Amniotic epithelial cell (primary cell): ENCODE data around the genes HPX, TIMM10B, TAF10 and ZNF215.

DNA sequence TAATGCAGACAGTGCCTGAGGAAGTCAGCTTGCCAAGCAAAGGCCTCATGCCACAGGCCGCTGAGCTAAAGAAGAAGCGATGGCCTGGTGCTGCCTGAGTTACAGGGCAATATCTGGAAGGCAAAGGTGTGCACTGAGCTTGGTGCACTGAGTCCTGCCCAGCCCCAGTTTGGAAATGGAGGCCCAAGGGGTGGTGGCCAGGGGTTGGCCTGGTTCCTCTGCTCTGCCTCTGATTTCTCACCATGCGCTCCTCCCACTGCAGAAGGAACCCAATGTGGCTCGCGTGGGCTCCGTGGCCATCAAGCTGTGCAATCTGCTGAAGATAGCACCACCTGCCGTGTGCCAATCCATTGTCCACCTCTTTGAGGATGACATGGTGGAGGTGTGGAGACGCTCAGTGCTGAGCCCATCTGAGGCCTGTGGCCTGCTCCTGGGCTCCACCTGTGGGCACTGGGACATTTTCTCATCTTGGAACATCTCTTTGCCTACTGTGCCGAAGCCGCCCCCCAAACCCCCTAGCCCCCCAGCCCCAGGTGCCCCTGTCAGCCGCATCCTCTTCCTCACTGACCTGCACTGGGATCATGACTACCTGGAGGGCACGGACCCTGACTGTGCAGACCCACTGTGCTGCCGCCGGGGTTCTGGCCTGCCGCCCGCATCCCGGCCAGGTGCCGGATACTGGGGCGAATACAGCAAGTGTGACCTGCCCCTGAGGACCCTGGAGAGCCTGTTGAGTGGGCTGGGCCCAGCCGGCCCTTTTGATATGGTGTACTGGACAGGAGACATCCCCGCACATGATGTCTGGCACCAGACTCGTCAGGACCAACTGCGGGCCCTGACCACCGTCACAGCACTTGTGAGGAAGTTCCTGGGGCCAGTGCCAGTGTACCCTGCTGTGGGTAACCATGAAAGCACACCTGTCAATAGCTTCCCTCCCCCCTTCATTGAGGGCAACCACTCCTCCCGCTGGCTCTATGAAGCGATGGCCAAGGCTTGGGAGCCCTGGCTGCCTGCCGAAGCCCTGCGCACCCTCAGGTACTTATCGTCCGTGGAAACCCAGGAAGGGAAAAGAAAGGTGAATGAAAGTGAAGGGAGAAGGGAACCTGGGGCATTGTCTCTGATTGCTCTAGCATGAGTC is 1.2 kb downstream of the SMPD1 start:
- RRBS = 81% methylated on average over 3 of the region's 30 CpGs

GRCh38 chr11:6394633-6395146 is 4.4 kb downstream of the SMPD1 start:
- RRBS = no CpG with 5 or more reads among the region's 4 CpGs

GRCh38 chr11:6404234-6404827 is 14.1 kb downstream of the SMPD1 start:
- RRBS = no CpG with 5 or more reads among the region's 13 CpGs

DNA sequence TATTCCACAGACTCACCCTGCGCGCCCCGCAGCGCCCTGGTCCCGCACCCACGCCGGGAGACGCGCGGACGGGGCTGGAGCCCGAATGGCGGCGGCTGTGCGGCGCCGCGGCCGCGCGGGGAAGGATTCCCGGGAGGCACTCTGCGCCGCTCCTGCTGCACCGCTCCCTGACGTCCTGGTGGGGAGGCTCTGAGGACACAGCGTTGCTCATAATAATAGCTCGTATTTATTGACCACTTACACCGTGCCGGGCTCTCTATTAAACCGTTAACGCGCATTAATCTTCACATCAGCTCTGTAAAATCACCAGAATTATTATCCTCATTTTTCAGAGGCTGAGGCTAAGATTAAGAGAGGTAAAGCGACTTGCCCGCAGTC is 425 bp upstream of the APBB1 start:
- RRBS = under 1% methylated on average over 14 of the region's 35 CpGs

GRCh38 chr11:6431457-6431808 is 9.4 kb downstream of the HPX start:
- RRBS = no CpG with 5 or more reads among the region's 8 CpGs

- RRBS = no CpG with 5 or more reads among the region's 4 CpGs
Measured at GRCh38 chr11:6440875-6441450, at the start of gene HPX. TSS of gene HPX (minus strand) at chr11:6440987.

- RRBS = no CpG with 5 or more reads among the region's 1 CpG
Measured at GRCh38 chr11:6441554-6441896, 738 bp upstream of the HPX start.

GRCh38 chr11:6478983-6479587 is 2.0 kb downstream of the ARFIP2 start:
- RRBS = no CpG with 5 or more reads among the region's 9 CpGs

GRCh38 chr11:6481414-6482016 is at the start of gene TIMM10B:
TSS of gene TIMM10B (plus strand) at chr11:6481501.
- RRBS = 1% methylated on average over 10 of the region's 41 CpGs

GRCh38 chr11:6482407-6483272 is 1.3 kb downstream of the TIMM10B start:
- RRBS = no CpG with 5 or more reads among the region's 12 CpGs

DNA sequence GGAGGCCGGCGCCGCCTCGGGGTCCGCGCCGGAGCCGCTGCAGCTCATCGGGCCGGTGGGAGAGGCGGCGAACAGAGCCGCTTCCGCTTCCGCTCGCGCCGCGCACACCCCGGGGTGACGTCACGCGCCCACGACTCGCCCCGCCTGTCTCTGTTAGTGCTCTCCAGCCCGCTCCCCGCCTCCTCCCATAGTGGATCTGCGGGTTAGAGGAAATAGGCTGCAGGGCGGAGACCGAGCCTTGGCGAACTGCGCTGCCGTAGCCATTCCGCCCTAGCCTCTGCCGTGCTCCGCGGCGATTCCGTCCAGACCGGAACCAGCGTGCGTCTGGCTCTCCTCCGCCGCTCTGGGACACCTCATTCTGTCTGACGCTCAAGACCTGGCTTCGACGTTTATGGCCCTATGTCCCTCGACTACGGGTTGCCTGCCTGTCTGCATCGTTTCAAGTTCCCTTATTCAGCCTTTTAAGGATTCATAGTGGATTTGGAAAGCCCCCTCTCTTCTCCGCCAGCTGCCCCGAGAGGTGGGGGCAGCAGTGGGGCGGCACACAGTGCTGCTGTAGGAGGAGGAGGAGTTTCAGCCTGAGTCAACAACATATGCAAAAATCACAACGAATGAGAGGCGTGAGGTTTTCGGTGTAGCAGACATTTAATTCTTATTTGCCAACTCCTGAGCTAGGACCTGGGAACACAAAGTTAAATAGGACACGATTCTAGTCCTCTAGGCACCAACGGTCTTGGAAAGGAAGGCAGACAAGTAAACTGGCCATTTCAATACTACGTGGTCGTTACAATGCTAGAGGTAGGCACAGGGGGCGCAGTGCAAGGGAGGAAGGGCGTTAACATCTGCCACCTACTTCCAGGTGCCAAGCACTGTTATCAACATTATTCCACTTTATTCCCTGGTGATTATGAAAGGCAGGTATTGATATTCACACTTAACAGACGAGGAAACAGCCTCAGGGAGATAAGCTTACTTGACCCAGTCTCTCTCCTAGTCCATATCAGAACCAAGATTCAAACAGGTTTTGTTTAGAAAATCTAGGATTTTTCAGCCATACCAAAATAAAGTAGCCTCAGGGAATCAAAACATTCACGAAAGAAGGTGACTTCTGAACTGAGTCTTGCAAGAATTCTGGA is at the start of gene TAF10:
TSS of gene TAF10 (minus strand) at position 75 of the 1,136 bp plus-strand sequence.
- RRBS = 2% methylated on average over 11 of the region's 65 CpGs

DNA sequence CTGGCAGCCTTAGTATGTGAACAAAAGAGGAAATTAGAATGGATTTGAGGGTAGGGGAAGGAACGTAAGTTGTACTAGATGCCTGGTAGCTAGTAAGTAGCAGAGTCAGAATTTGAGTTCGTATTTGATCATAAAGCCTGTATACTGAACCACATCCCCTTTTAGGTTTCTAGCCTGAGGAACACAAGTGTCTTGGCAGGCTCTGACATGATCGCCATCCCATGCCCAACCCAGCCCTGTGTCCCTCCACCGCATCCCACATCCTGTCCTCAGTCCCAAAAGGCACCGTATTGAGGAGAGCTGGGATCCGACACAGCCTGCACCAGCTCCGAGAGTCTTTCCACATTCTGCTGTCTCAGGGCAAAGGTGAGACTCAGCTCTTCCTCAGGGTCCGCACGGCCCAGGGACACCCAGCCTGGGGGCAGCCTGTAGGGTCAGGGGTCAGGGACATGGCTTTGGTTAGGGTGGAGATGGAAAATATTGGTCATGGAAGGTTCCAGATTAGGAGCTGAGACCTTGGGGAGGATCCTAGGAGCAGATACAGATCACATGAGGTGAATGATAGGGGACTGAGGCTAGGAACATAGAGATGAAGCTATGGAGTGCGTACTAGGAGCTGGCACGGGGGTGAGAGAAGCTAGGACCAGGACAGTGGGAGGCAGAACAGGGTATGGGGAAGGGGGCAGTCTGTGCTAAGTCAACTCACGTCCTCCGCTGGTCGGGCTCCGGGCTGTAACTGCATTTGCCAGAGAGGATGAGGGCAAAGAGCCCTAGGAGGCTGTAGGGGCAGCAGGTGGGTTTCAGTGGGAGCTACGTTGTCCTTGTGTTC is 518 bp downstream of the TPP1 start:
- RRBS = no CpG with 5 or more reads among the region's 16 CpGs

DNA sequence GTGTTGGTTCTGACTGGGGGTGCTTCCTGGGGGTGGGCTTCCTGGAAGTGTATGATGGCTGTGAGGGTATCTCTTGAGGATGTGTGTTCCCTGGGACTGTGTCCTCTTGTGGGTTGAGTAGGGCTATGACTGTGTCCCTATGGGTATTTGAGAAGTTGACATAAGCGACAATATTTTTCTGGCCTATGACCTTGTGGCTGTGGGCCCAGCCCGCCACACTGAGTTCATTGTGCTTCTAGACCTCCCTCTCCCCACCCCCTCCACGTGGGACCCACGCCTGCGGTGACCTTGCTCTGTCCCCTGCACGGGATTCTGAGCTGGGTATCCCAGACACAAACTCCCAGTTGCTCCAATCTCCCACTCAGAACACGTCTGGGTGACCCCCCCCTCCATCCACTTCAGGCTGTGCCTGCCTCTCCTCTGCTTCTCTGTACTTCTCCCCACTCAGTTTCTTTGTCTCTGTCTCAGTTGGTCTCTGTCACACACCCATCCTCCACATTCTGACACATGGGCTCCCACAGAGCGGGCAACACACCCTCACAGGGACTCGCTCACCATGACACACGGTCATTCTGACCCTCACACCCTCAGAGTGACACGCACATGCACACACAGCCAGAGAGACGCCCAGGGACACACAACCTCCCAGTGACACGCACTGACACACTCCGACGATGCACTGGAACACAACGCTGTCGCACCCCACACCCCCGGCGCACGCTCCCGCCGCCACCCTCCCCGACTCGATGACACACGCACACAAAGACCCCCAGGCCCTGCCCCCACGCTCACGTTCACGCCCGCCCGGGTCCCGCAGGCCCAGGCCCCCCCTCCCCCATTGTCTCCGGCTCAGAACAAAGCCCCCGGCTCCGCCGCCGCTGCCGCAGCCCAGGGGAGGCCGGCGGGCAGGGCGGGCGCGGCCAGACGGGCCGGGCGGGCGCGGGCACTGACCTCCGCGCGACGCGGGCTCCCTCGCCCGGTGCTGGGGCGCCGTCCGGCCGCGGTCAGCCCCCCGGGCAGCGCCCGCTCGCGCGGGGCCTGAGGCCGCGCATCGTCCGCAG is 667 bp downstream of the DCHS1 start:
- RRBS = 3% methylated on average over 33 of the region's 69 CpGs

- RRBS = no CpG with 5 or more reads among the region's 18 CpGs
Measured at GRCh38 chr11:6656170-6657484, 1.0 kb upstream of the DCHS1 start.

GRCh38 chr11:6926145-6927199 is at the start of gene ZNF215:
TSS of gene ZNF215 (plus strand) at chr11:6926426.
- RRBS = 0% methylated on average over 7 of the region's 65 CpGs

- RRBS = no CpG with 5 or more reads among the region's 5 CpGs
Measured at GRCh38 chr11:7511277-7511774, 2.5 kb upstream of the PPFIBP2 start.

DNA sequence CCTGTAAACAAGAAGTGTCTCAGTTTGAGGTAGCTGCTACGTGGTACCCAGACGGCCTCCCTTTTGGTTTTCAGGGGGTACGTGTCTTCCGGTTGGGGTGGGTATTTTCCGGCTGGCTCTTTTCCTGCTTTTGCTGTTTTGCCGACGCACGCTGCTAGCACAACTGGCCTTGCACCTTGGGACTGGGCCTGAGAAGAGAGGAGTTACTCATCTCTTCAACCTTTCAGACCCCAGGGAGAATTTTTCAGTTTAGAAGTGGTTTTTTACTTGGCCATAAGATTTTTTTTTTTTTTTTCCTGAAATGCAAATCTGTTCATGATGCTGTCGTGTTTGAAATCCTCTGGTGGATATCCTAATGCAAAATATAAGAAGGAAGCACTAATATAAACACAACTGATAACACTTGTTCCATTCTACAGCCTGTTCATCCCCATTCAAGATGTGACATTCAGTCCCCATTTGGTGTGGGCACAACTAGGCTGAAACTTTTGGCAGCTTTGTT is 6.5 kb downstream of the PPFIBP2 start:
- RRBS = no CpG with 5 or more reads among the region's 9 CpGs

- RRBS = no CpG with 5 or more reads among the region's 6 CpGs
Measured at GRCh38 chr11:7609920-7610511, 63.3 kb downstream of the CYB5R2 start.

DNA sequence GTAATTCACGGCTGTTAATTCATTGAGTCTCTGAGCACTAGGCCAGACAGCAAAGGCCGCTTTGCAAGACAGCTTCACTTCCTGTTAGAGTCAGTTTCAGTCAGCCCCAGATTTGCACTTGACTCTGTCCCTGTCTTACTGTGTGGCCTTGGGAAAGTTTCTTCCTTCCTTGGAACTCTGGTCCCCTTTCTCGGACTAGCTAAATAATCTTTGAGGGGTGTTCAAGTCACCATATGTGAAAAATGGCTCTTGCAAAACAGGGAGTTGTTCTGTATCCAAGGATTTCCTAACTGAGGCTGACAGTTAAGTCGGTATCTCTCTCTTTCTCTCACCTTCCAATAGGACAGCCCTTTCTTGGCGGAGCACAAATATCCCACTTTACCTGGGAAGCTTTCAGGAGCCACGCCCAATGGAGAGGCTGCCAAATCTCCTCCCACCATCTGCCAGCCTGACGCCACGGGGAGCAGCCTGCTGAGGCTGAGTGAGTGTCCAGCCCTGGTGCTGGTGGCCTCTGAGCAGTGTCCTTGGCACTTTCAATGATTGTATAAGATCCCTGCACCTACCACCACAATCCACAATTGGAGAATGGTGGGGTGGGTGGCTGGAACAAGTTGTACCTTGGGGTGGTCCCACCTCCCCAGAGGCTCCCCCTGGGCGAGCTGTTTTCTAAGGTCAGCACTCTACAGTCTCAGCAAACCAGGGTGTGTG is 33.8 kb downstream of the CYB5R2 start:
- RRBS = no CpG with 5 or more reads among the region's 9 CpGs

GRCh38 chr11:8223997-8224542 is 39.6 kb downstream of the LMO1 start:
- RRBS = 33% methylated on average over 1 of the region's 10 CpGs